ENCODE measurements around a stretch of chr11.

DNA sequence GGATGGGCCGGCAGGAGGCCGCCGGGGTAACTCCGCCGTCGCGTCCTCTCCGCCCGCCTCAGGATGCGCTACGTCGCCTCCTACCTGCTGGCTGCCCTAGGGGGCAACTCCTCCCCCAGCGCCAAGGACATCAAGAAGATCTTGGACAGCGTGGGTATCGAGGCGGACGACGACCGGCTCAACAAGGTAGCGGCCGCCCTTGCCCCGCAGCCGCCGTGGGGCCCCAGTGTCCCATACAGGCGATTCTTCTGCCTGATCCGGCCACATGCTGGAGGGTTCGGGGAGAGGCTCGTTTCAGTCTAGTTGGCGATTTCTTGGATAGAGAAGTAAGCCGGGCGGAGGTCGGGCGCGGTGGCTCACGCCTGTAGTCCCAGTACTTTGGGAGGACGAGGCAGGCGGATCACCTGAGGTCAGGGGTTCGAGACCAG lies 419 bp downstream of the RPLP2 start:
- RRBS = 3% methylated on average over 10 of the region's 38 CpGs
CAGE:
- cytosol, long polyA plus RNA = no peak
- long polyA plus RNA = start-site peak on the plus strand centred at position 113 of the sequence, 107 bp wide, 2,349 and 2,208 reads in 2 replicates
- nucleus, long polyA plus RNA = start-site peak on the plus strand centred at position 113 of the sequence, 106 bp wide, 837 reads

DNA sequence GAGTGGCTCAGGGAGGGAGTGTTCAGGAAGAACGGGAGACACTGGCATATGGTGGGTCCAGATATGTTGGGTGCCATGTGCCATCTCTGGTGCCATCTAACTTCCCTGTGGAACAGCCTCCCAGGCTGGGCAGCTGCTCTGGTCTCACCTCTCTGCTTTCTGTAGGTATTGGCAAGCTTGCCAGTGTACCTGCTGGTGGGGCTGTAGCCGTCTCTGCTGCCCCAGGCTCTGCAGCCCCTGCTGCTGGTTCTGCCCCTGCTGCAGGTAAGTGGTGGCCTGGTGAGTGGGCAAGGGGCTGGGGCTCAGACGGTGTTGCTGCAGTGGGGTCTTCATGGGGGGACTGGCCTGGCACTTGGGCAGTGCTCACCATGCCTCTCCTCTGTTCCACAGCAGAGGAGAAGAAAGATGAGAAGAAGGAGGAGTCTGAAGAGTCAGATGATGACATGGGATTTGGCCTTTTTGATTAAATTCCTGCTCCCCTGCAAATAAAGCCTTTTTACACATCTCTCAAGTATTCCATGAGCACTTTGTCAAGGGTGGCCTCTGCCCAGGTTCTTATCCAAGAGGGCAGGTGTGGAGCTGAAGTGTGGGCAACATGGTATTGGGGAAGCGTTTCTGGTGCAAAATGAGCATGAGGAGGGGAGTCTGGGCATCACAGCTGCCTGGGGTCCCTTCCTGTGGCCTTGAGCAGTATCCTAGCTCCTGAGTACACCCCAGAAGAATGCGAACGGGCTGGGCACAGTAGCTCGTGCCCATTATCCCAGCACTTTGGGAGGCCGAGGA lies 2.8 kb downstream of the RPLP2 start:
- RRBS = no CpG with 5 or more reads among the region's 8 CpGs
CAGE:
- cytosol, long polyA plus RNA = no peak
- long polyA plus RNA = start-site peak on the plus strand centred at position 422 of the sequence, 63 bp wide, 583 and 548 reads in 2 replicates
- nucleus, long polyA plus RNA = start-site peak on the plus strand centred at position 412 of the sequence, 39 bp wide, 599 reads

- RRBS = 95% methylated on average over 27 of the region's 74 CpGs
CAGE:
- cytosol, long polyA plus RNA = no peak
- long polyA plus RNA = no peak
- nucleus, long polyA plus RNA = no peak
These were observed 3.5 kb upstream of the CRACR2B start for GRCh38 chr11:824007-824890.

GRCh38 chr11:825858-826601 lies 1.7 kb upstream of the CRACR2B start:
- RRBS = no CpG with 5 or more reads among the region's 14 CpGs
CAGE:
- cytosol, long polyA plus RNA = no peak
- long polyA plus RNA = no peak
- nucleus, long polyA plus RNA = no peak

DNA sequence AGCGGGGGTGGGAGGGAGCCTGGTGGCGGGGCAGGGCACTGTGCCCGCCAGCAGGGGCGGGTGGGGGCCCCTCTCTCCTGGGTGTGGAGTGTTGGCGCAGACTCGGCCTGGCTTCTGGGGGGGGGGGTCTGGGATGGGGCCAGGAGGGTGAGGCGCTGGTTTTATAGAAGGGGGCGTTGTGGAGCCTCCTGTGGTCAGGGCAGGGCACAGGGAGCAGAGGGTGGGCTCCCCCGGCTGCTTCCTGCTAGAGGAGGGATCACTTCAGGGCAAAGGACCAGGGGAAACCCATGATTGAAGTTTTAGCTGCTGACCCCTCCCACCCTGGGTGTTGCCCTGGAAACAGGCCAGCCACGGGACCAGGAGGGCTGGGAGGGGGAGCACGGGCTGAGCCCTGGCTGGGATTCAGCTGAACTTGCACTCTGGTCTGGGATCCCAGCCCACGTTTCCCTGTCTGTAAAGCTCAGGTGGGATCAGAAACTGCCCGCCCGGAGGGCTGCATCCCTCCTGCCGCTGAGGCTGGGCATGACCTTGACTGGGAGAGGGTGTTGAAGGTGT lies 2.0 kb downstream of the TSPAN4 start:
- RRBS = no CpG with 5 or more reads among the region's 15 CpGs
CAGE:
- cytosol, long polyA plus RNA = no peak
- long polyA plus RNA = no peak
- nucleus, long polyA plus RNA = no peak

GRCh38 chr11:862914-863483 lies 20.3 kb downstream of the TSPAN4 start:
- RRBS = no CpG with 5 or more reads among the region's 21 CpGs
CAGE:
- cytosol, long polyA plus RNA = no peak
- long polyA plus RNA = no peak
- nucleus, long polyA plus RNA = no peak

DNA sequence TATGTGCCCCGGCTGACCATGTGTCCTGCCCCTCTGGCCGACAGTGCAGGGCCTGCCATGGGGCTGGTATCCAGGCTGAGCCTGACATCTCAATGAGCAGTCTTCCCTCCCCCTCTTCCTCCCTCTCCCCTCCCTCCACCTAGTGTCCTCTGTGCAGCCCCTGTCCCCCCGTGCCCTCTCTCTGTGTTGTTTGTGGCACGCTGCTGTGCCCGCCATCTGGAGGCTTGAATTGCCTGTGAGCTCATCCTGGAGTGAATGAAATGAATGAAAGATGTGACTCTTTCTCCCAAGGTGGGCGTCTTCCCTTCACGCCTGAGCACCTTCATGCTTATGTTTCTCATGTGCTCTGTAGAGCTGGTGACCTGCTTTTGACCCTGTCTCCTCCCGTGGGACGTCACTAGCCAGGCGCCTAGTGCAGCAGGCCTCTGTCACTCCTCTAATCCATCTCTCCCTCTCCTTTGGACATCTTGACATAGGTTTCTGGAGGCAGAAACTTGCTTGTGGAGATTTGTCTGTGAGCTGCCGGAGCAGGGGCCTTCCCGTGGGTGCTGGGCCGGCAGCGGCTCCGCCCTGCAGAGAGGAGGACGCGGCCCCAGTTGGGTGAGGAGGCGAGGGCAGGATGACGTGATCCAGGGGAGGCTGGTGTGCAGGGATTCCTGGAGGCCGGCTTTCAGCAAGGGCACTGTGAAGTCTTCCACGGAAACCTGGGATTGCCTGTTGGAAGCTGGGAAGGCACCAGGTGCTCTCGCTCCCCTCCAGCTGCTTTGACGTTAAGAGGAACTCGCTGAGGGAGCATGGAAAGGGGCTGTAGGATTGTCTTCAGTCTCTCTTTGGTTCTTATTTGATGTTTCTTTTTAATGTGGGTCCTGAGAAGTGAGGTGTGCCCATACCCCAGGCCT lies 40.6 kb downstream of the MUC6 start:
- RRBS = no CpG with 5 or more reads among the region's 24 CpGs
CAGE:
- cytosol, long polyA plus RNA = no peak
- long polyA plus RNA = no peak
- nucleus, long polyA plus RNA = no peak

- RRBS = no CpG with 5 or more reads among the region's 13 CpGs
CAGE:
- cytosol, long polyA plus RNA = no peak
- long polyA plus RNA = no peak
- nucleus, long polyA plus RNA = no peak
These were observed 19.1 kb downstream of the MUC6 start for GRCh38 chr11:1017244-1018030.

DNA sequence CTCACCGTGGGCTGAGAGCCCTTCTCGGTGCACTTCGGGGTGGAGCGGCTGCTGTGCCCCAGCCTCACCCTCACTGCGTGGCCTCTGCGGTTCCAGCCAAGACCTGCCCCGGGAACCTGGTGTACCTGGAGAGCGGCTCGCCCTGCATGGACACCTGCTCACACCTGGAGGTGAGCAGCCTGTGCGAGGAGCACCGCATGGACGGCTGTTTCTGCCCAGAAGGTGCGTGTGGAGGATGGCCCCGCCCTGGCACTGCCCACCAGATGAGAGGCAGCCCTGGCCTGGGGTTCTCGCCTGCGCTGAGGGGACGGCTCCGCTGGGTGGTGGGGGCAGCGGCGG lies 45.0 kb upstream of the MUC6 start:
- RRBS = no CpG with 5 or more reads among the region's 20 CpGs
CAGE:
- cytosol, long polyA plus RNA = no peak
- long polyA plus RNA = no peak
- nucleus, long polyA plus RNA = no peak

GRCh38 chr11:1223574-1224595 lies 1.0 kb downstream of the MUC5B start:
- RRBS = 91% methylated on average over 7 of the region's 27 CpGs
CAGE:
- cytosol, long polyA plus RNA = no peak
- long polyA plus RNA = no peak
- nucleus, long polyA plus RNA = no peak

GRCh38 chr11:1254972-1255530 lies 32.2 kb downstream of the MUC5B start:
- RRBS = 85% methylated on average over 7 of the region's 31 CpGs
CAGE:
- cytosol, long polyA plus RNA = no peak
- long polyA plus RNA = no peak
- nucleus, long polyA plus RNA = no peak

DNA sequence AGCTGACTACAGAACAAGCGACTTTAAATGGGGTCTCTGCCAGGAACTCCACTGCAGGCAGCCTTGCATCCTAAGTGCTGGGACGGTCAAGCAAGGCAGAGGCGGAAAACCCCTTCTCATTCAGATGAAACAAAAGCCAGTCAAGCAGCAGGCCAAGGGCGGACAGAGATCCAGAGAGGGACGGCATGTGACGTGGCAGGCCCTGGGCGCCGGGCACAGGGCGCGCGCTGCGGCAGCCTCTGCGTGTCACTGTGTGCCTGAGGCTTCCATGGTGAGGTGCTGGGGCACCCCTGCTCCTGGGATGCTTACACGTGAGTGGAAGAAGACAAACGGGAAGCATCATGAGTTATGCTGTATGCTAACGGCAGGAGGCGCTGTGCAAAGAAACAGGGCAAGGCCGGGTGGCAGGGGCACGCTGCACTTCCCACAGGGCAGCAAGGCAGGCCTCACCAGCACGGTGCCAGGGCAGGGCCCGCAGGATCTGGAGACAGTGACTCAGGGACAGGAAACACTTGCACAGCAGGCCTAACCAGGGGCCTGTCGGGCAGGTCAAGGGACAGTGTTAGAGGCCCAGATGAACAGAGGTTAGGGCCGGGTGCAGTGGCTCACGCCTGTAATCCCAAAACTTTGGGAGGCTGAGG lies 6.1 kb downstream of the TOLLIP start:
- RRBS = no CpG with 5 or more reads among the region's 24 CpGs
CAGE:
- cytosol, long polyA plus RNA = no peak
- long polyA plus RNA = no peak
- nucleus, long polyA plus RNA = no peak

GRCh38 chr11:1308658-1308982 lies 812 bp downstream of the TOLLIP start:
- RRBS = no CpG with 5 or more reads among the region's 11 CpGs
CAGE:
- cytosol, long polyA plus RNA = no peak
- long polyA plus RNA = no peak
- nucleus, long polyA plus RNA = no peak

GRCh38 chr11:1532727-1533337 lies 39.2 kb downstream of the DUSP8 start:
- RRBS = no CpG with 5 or more reads among the region's 18 CpGs
CAGE:
- cytosol, long polyA plus RNA = no peak
- long polyA plus RNA = no peak
- nucleus, long polyA plus RNA = no peak

DNA sequence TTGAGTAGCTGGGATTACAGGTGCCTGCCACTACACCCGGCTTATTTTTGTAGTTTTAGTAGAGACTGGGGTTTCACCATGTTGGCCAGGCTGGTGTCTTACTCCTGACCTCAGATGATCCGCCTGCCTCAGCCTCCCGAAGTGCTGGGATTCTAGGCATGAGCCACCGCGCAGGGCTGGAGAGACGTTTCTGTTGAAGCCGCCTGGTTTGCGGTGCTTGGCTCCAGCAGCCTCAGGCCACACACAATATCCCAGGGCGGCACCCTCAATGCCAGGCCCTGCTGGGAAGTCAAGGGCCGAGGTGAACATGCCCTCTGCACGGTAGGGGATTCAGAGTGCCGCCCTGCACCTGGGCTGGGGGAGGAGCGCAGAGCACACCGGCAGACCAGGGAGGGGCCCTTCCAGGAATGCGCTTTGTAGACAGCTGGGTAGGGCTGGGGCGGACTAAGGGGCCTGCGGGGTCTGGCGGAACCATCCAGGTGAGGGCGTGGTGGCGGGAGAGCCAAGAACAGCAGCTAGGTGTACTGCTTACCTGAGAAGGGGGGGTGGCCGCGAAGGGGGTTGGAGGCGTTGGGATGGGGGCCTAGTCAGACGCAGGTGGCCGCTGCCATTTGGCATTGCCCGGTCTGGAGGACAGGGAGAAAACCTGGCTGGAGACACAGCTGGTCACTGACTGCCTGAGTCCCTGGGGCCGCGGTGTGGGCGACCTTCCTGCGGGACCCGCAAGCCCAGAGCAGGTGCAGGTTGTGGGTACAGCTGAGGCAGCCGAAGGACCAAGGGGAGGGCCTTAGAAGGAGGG lies 26.0 kb downstream of the DUSP8 start:
- RRBS = no CpG with 5 or more reads among the region's 32 CpGs
CAGE:
- cytosol, long polyA plus RNA = no peak
- long polyA plus RNA = no peak
- nucleus, long polyA plus RNA = no peak

- RRBS = no CpG with 5 or more reads among the region's 49 CpGs
CAGE:
- cytosol, long polyA plus RNA = no peak
- long polyA plus RNA = no peak
- nucleus, long polyA plus RNA = no peak
These were observed 13.9 kb downstream of the DUSP8 start for GRCh38 chr11:1557705-1558990.

DNA sequence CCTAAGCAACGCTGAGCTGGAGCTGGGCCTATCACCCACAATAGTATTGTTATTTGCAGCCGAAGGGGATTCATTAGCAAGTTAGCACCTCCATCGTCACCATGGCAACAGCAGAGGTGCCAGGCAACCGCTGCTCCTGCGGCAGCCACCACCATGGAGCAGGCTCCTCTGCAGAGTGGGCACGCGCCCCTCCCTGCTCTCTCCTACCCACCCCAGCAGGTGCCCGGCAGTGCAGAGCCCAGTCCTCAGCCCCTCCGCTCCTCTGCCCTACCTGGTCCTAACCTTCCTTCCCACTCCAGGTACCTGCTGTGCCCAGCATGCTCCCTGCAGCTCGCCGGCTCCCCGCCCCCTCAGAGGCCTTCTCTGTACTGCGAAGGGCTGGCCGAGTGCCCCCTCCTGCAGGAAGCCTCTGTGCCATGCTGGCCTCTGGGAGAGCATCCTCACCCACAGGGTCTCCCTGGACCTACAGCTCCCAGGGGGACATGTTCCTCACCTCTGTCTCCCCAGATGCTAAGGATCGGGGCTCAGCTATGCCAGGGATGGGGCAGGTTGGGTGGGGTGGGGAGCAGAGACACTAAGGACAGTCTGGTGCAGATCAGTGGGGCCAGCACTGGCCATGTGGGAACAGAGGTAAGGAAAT lies 3.5 kb downstream of the DUSP8 start:
- RRBS = 18% methylated on average over 2 of the region's 15 CpGs
CAGE:
- cytosol, long polyA plus RNA = no peak
- long polyA plus RNA = no peak
- nucleus, long polyA plus RNA = no peak

DNA sequence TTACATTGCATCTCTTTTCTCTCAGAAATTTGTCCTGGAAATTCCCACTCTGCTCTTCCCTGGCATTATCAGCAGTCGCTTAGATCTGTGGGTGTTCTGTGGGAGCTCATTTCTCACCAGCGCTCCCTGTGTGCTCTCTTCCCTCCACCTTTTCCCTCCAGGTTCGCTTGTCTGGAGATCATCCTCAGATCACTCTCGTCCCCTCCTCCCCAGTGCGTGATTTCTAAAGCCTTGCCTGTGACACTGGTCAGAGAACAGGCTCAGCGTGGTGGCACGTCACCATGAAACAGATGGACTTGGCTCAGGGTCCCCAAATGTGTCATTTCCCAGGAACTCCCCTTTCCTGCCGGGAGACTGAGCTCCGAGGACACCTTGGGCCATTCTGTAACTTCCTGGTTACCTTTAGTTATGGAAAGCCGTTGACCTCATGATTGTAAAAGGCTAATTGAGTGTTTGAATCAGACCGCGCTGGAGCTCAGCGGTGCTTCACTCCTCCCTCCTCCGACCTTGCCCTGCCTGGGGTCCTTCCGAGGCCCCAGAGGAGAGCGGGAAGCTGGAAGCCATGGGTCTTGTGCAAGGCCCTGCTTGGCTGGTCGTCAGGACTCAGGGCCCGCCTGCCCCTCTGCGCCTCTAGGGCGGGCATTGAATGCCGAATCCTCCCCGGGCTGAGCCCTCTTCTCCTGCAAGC lies 1.6 kb downstream of the KRTAP5-2 start:
- RRBS = no CpG with 5 or more reads among the region's 22 CpGs
CAGE:
- cytosol, long polyA plus RNA = no peak
- long polyA plus RNA = no peak
- nucleus, long polyA plus RNA = no peak

DNA sequence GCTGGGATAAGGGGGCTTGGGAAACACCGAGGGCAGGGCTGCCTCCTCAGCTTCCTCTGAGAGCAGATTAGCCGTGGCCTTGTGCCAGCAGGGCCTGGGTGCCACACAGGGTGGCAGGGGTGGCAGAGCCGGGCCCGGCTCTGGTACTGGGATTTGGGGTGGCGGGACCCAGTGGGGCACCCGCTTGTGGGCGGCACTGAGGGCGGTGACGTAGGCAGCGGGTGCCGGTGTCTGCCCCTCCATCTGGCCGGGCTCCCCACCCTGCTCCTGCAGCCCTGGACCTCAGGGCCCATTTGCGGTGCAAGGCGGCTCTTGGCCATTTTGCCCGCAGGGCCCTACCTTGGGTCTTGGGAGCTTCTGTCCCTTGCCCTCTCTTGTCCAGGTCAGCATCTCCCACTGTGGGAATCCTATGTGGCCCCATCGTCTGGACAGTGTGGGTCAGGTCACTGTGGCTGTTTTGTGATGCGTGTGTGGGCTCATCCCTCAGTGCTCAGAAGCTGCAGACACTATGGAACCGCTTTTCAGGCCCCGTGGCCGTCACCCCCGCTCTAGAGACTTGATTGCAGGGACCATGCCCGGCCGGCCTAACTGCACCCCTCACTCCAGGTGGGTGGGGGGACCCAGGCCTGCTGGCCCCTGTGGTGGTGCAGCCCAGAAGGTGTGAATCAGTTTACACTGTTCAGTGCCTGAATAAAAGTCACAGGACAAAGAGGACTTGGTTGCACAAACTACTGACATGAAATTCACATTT lies 29.7 kb upstream of the KRTAP5-6 start:
- RRBS = 93% methylated on average over 2 of the region's 23 CpGs
CAGE:
- cytosol, long polyA plus RNA = no peak
- long polyA plus RNA = no peak
- nucleus, long polyA plus RNA = no peak

- RRBS = 96% methylated on average over 2 of the region's 26 CpGs
CAGE:
- cytosol, long polyA plus RNA = no peak
- long polyA plus RNA = no peak
- nucleus, long polyA plus RNA = no peak
These were observed 13.9 kb upstream of the KRTAP5-6 start for GRCh38 chr11:1682942-1683655.

Data from H1 (cell line).